HT-29 (cell line): ENCODE measurements around a stretch of chr5.

DNA sequence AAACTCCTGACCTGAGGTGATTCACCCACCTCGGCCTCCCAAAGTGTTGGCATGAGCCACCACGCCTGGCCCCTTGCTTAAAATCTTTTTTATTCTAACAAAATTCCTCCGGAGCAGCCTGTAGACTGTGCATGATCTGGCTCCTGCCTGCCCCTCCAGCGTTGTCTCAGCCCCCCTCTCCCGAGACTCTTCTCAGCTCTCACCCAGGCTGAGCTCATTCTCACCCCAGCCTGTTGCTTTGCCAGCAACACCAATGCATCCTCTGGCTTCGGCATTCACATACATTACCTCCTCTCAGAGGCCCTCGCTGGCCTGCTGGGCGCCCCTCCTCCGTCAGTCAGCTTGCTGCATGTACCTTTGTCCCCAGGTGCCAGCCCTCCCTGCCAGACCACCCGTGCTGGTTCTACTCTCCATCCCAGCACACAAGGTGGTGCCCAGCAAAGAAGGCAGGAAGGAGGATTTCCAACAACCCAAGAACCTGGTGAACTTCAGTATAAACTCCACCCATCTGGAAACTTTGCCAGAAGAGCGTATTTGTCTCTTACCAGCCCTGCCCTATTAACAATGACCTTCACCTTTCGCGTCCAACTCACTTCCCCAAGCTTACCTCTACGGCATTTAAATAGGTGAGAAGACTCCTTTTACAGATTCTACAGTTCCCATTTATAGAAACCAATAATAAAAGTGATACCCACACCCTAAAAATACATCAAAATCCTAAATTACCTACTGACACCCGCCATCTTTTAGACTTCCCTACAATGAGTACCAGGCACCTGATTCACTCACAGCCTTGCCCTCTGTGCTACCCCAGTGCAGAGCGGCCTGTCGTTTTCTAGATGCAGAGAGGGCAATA is 34.9 kb downstream of the MYO10 start:
- RAMPAGE, long total RNA: no peak

- RAMPAGE, long total RNA: no peak
Measured at GRCh38 chr5:17123666-17124000, 93.8 kb upstream of the BASP1 start.

GRCh38 chr5:17269117-17269681 is 51.8 kb downstream of the BASP1 start:
- RAMPAGE, long total RNA: no peak

DNA sequence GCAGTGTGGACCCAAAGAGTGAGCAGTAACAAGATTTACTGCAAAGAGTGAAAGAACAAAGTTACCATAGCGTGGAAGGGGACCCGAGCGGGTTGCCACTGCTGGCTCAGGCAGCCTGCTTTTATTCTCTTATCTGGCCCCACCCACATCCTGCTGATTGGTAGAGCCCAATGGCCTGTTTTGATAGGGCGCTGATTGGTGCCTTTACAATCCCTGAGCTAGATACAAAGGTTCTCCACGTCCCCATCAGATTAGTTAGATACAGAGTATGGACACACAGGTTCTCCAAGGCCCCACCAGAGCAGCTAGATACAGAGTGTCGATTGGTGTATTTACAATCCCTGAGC is 93.9 kb downstream of the BASP1 start:
- RAMPAGE, long total RNA: no peak

DNA sequence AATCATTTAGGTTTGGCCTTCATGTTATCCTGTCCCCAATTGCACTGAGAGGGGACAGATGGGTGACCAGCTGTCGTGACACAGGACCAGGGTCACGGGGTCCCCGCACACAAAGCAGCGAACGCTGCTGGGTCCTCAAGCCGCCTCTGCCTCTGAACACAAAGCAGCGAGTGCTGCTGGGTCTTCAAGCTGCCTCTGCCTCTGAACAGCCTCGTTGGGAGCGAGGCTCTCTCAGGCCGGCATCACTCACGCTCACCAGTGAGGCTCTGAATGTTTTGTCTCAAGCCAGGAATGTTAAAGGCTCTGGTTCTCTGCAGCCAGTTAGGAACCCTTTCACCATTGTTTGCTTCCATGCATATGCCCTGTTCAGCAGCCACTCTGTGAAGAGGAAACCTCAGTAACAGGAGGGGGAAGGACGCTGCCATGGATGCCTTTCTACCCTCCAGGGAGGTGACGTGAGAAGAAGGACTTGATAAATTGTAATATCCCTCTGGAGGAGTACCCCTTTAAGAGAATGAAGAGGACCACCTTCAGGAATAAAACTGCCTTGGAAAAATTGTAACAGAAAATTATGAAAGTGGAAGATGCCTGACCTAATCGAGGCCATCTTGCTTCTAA is 76.5 kb downstream of the H3Y2 start:
- RAMPAGE, long total RNA: no peak

- RAMPAGE, long total RNA: no peak
Measured at GRCh38 chr5:17918549-17919290, 263.1 kb upstream of the H3Y1 start.

- RAMPAGE, long total RNA: no peak
Measured at GRCh38 chr5:19184132-19184420, 803.9 kb downstream of the CDH18 start.

DNA sequence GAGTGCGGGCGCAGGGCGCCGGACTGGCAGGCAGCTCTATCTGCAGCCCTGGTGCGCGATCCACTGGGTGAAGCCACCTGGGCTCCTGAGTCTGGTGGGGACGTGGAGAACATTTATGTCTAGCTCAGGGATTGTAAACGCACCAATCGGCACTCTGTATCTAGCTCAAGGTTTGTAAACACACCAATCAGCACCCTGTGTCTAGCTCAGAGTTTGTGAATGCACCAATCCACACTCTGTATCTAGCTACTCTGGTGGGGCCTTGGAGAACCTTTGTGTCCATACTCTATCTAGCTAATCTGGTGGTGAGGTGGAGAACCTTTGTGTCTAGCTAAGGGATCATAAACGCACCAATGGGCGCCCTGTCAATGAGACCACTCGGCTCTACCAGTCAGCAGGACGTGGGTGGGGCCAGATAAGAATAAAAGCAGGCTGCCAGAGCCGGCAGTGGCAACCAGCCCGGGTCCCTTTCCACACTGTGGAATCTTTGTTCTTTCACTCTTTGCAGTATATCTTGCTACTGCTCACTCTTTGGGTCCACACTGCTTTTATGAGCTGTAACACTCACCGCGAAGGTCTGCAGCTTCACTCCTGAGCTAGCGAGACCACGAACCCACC is 699.8 kb downstream of the CDH18 start:
- RAMPAGE, long total RNA: no peak

GRCh38 chr5:21341117-21341632 is 1353.2 kb upstream of the CDH18 start:
- RAMPAGE, long total RNA: no peak

- RAMPAGE, long total RNA: no peak
Measured at GRCh38 chr5:21484479-21484986, 1368.6 kb downstream of the CDH12 start.

- RAMPAGE, long total RNA: no peak
Measured at GRCh38 chr5:22212606-22213006, 640.5 kb downstream of the CDH12 start.

- RAMPAGE, long total RNA: no peak
Measured at GRCh38 chr5:25085756-25086008, 440.9 kb upstream of the CDH10 start.

- RAMPAGE, long total RNA: no peak
Measured at GRCh38 chr5:25445305-25446349, 800.8 kb upstream of the CDH10 start.

GRCh38 chr5:26236881-26237273 is 801.5 kb downstream of the CDH9 start:
- RAMPAGE, long total RNA: no peak

- RAMPAGE, long total RNA: no peak
Measured at GRCh38 chr5:29382590-29383051, 1810.9 kb upstream of the CDH6 start.

GRCh38 chr5:31921774-31922293 is 252.3 kb downstream of the GOLPH3 start:
- RAMPAGE, long total RNA: no peak

GRCh38 chr5:31936605-31937117 is 237.5 kb downstream of the GOLPH3 start:
- RAMPAGE, long total RNA: no peak

DNA sequence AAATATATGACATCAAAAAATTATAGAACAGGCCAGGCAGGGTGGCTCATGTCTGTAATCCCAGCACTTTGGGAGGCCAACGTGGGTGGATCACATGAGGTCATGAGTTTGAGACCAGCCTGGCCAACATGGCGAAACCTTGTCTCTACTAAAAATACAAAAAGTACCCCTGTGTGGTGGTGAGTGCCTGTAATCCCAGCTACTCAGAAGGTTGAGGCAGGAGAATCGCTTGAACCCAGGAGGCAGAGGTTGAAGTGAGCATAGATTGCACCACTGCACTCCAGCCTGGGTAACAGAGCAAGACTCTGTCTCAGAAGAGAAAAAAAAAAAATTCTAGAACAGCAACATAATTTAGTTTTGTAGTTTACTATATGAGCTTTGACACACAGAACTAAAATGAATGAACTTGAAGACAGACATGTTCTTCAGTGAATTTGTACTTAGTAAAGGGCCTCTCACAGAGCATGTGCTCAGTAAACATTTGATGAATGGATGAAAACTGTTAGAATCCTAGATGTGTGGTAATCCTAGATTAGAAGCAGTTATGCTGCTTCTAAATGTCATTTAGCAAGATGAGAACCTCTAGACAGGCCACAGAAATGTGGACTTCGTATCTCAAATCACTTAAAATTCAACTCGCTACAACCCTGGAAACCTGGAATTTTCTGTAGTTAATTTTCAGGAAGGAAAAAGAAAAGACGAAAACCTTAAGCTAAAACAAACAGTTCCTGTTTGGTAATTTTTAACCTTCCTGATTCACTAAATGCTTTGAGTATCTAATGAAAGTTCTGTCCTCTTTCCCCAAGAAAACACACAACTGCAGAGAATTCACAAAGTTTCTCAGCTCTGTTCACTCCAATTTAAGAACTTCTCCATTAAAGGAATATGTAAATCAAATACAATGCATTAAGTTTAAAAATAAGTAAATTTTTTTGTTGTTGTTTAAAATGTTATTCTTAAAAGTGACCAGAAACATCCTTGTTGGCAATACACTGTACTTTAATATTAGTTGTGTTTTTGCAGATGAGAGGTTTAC is 8.5 kb downstream of the GOLPH3 start:
- RAMPAGE, long total RNA: no peak

DNA sequence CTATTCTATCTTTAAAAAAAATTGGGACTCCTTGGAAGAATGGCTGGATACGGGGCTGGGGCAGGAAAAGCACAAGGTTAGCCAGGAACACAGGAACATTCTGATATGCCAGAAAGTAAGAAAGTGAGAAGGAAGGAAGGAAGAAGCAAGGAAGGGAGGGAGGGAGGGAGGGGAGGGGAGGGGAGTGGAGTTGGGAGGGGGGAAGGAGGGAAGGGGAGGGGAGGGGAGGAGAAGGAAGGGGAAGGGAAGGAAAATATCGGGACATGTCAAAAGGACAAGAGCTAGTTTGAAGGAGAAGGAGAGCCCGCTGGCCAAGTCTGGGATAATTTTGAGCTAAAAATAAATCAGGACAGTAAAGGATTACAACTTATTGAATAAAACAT is 26.3 kb upstream of the GOLPH3 start:
- RAMPAGE, long total RNA: no peak

DNA sequence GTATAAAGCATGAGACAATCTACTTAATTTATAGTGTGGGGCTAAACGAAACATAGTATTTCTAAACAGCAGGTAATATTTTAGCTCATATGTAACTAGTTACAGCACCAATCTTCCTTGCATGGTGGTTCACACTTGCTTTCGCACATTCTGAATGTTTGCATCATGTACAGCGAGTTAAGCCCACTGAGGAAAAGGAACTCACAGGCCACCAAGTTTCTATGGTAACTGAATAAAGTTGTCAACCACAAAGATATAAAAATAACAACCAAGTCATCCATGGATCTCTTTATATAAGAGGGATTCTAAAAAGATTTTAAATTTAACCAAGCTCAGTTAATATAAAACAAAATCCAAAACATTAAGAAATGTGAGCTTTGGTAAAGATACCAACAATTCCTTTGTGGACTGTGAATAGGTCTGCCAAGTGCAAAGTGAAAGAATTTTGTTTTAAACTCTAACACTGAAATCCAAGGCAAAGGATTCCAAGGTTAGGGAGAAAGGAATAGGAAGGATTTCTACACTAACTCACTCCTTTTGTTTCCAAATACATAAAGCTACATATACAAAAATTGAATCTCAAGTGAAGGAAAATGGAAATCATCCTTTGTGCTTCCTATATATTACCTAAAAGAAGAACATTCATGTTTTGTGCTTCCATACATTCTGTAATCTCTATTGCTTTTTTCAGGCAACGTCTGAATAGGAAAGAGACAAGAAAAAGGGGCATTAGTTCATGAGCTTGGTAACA is 67.5 kb upstream of the GOLPH3 start:
- RAMPAGE, long total RNA: no peak